ENCODE results near the genes GLTPD2, ENO3, MIS12 and NLRP1.

DNA sequence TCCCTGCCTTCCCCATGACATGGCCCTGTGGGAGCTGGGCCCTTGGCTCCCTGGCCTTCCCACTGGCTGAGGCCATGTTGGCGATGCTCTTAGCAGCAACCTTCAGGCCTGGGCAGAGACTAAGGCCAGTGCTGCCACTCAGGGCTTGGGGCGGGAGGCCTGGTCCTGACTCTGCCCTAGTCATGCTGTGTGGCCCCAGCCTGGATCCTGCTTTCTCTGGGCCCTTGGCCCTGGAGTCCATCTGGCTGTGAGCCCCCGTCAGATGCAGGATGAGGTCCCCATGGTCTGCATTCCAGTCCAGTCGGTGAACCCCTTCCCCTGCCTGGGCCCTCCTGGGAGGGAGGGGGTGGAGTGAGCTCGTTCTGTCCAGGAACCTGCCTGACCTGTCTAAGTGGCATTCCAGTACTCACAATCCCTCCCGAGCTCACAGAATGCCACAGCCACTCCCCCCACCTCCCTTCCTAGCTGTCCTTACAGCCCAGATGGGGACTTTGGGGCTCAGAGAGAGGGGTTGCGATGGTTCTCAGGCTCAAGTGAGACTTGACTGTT, 15.4 kb downstream of the SPNS2 start:
- PRO-cap = no peak

DNA sequence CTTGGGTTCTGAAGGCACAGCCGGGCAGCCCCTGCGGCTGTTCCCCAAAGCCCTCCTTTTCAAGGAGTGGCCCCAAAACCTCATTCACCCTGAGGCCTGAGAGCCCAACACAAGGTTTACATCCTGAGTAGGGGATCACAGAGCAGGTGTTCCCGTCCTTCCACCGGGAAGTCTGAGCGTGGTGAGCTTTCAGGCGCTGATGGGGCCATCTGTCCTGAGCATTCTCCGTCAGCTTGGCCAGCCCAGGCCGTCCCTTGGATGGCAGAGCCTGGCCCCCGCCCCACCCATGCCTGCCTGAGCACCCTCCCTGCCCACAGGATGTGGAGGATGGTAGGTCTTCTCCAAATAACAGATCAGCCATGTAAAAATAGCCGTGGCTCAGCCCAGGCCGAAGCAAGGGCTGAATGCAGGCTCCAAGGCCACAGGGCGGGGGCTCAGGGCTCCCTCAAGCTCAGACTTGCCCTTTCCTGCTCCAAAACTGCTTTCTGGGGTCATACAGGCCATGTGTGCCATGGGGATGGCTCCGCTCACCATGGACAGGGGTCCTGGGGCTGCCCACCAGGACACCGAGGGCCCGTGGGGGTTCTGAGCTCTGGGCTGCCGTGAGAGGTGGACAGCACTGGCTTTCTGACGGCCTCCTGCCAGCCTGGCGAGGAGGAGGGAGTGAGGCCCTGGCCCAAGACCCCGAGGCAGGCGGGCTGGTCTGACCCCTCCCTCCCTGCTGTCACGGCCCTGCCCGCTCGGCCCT, 20.3 kb downstream of the SPNS2 start:
- PRO-cap = no peak

- PRO-cap = no peak
Measured at GRCh38 chr17:4587732-4588251, 3.5 kb downstream of the SMTNL2 start.

DNA sequence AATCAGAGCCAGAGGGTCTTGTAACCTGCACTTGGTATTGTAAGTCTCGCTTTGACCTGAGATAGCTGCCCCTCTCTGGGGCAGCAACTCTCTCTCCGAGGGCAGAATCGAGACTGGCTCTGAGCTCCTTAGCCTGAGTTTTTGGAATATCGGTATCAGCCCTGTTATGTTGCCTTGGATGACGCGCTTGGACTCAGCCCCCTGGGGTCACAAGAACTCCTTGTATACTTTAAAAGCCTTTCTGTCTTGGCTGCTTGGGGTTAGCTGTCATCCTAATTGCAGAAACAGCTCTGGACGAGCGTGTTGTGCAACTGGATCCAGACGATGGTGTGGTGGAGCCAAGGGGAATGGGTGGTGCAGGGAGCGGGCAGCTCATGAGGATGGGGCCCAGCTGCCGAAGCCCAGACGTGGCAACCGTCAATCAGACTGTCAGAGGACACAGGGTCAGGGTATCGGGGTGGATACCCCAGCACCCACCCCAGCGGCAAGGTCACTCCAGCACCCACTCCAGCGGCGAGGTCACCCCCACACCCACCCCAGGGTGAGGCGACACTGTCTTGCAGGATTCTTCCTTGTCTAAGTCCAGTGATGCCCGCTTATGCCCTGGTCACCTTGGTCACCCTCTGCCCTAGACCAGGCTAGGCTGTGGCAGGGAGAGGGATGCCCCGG, 14.8 kb downstream of the SMTNL2 start:
- PRO-cap = no peak

DNA sequence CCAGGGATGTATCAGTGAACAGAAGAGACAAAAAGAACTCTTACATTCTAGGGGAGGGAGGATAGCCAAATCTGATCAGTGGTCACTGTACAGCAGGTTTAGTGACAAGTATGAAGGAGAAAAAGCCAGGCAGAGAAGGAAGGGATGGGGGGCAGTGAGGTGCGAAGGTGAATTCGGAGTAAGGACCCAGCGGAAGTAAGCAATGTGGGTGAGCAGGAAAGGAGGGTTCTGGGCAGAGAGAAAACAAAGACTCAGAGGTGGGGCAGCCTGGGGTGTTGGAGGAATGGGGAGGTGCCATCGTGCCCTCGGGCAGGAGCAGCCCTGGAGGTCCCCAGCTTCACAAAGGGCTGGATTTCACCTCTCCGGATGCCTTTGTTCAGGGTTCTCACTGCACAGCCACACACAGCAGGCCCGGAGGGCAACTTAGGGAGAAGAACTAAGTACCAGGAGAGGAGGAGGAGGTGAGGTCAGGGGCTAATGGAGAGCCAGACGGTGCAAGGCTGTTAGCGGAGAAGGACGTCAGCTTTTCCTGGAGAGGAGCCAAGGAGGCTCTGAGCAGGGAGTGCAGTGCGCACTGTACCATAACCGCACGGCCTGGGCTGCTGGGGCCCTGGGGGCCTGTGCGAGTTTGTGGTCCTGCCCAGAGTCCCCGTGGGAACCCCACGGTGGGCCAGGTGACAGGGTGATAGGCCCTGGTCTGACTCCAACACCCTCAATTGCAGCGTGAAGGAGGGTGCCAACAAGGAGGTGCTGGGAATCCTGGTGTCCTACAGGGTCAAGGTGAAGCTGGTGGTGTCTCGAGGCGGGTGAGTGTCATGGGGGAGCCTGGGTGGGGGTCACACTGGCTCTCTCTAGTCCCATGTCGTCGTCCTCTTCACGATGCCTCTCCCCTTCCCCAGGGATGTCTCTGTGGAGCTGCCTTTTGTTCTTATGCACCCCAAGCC, 9.3 kb downstream of the ARRB2 start:
- PRO-cap = no peak

GRCh38 chr17:4741578-4742263, 2.0 kb upstream of the CXCL16 start:
- PRO-cap = no peak

DNA sequence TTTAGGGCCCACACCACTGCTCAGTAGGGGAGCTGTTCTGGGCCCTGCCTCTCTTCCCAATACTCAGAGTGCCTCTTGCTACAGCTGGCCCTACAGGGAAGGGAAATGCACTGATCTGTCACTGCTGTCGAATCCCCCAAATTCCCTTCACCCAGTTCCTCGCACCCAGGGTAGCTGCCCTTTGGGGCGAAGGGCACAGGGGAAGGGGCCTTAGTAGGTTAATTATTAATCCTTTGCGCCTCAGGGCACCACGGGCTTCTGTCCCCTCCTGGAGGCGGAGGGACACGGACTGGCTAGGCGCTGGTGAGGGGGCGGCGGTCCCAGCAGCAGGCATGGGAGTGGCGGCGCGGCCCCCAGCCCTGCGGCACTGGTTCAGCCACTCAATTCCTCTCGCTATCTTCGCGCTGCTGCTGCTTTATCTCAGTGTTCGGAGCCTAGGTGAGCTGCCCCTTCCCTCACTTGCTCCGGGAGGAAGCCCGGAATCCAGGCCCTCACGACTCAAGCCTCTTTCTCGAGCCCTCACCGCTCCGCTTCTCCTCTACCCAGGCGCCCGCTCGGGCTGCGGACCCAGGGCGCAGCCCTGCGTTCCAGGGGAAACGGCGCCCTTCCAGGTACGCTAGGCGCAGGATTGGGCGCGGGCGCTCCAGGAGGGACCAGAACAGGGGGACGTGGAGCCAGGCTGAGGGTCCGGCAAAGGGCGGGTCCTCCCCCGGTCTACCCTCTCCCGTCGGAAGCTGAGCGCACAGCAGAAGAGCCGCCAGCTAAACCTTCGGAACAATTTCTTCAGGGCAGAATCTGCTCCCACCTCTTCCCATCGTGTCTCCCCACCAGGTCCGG, at the start of gene GLTPD2:
GLTPD2 (plus strand) TSS at position 285 of the 837 bp plus-strand sequence.
- PRO-cap = no peak

GRCh38 chr17:4847947-4848354, 14.8 kb downstream of the MINK1 start:
- PRO-cap = no peak

GRCh38 chr17:4852019-4852758, 19.0 kb downstream of the MINK1 start:
- PRO-cap = no peak

GRCh38 chr17:4908280-4908766, 5.4 kb upstream of the CHRNE start:
- PRO-cap = no peak

- PRO-cap = bidirectional peak, plus-strand start at chr17:4948710, minus-strand start at chr17:4948530; bidirectional peak, plus-strand start at chr17:4949018, minus-strand start at chr17:4949081
Measured at GRCh38 chr17:4948625-4949322, 444 bp upstream of the PFN1 start.

DNA sequence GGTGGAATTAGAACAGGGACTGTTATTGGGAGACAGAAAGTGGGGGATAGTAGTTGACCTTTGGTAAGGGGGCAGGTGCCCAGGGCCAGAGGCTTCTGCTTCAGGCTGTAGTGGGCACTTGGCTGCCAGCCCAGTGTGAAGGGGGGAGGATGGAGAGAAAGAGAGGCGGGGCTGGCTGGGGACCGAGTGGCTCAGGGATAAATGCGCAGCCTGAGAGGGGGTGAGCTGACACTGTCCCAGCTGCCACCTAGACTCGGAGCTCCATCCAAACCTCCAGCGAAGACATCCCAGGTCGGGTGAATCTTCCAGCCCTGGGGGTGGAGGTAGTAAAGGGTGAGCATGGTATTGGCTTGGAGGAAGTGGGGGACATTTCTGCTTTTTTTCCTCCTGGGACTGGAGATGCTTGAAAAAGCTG, at the start of gene ENO3:
ENO3 (plus strand) TSS at position 228 of the 415 bp plus-strand sequence.
- PRO-cap = no peak

- PRO-cap = no peak
Measured at GRCh38 chr17:4989377-4989840, 1.9 kb upstream of the CAMTA2 start.

GRCh38 chr17:5183014-5183696, 8.5 kb downstream of the ZNF594 start:
- PRO-cap = no peak

DNA sequence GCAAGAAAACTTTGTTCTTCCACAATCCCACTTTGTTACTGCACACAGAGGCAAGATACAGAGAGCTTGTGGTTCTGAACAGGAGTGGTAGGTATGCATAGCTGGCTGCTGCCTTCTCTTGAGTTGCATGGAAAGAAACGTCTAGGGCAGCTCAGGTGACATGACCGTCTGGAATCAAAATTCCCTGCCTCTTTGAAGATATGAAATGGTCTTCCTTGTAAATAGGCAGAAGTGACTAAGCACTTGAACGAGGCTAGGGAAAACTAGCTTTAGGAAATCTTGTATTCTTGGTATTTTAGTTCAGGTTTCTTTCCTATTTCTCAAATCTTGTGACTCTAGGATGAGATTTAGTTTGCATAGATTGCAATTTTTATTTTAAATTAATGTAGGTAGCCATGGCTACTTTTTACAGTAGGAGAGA, 1.9 kb downstream of the RABEP1 start:
- PRO-cap = no peak

DNA sequence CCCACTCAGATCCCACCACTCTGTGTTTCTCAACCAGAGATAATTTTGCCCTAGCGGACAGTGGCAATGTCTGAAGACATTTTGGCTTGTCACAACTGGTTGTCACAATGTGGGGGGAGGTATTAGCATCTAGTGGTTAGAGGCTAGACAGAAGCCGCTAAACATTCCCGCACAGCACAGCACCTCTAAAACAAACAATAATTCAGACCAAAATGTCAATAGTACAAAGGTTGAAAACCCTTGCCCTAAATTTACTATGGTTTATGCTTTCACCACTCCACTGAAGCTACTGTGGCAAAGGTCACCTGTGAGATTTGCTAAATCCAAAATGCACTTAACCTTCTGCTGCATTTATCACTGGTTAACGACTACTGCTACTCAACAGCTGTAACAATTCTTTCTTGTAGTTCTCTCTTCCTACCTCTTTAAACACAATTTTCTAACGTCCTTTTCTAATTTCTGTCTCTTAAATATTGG, 14.0 kb downstream of the NUP88 start:
- PRO-cap = no peak

GRCh38 chr17:5486253-5487182, at the start of gene MIS12:
MIS12 (plus strand) TSS chr17:5486566.
- PRO-cap = bidirectional peak, plus-strand start at chr17:5486403, minus-strand start at chr17:5486178; bidirectional peak, plus-strand start at chr17:5486569, minus-strand start at chr17:5486618; bidirectional peak, plus-strand start at chr17:5486865, minus-strand start at chr17:5486803

DNA sequence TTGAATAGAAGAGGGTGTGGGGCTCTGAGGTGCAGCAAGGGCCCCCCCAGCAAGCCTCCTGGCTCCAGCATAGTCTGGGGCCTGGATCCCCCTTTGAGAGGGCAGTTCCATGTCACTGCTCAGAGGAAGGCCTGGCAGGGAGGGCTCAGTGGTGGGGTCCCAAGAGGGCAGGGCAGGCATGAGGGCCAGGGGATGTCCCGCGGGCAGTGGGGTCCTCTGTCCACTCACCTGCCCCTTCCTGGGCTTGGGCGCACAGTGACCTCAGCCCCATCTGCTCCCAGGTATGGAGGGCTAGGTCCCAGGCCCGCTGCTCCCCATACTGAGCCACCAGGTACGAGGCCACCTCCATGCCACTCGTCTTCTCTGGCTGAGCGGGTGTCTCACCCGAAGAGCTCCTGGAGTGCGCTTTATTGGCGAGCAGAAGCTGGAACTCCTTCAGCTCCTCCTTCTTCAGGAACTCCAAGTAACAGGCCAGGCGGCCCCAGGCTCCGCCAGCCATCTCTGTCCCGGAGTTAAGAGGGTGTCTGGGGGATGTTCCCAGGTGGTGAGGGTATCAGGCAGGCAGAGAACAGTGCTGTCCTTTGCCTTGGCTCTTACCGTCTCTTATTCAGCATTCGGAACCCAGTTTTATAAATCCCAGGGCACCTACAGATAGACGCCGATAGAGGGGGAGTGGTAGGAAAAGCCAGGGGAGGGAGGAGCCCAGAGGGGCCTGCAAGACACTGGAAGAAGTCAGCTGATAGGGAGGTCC, 675 bp downstream of the NLRP1 start:
- PRO-cap = no peak

- PRO-cap = unidirectional peak, minus-strand start at chr17:5584474; unidirectional peak, minus-strand start at chr17:5584509
Measured at GRCh38 chr17:5584210-5584996, at the start of gene NLRP1. NLRP1 (minus strand) TSS chr17:5584509.

DNA sequence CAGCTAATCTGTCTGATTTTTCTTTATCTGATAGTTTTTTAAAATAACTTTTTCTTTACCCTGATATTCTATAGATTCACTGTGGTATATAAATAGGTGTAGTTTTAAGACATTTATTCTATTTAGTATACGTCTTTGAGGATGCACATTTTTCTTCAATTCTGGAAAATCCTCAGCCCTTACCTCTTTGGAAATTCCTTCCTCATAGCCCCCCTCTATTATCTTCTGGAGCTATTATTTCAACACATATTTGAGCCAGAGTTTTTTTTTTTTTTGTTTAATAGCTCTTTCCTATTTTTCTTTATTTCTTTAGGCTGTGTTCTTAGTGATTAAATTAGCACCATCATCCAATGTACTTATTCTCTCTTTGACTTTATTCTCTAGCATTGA, 64.8 kb upstream of the NLRP1 start:
- PRO-cap = no peak

Measured in A673 (cell line).